ENCODE results near the genes TNS4 and KRT27.

DNA sequence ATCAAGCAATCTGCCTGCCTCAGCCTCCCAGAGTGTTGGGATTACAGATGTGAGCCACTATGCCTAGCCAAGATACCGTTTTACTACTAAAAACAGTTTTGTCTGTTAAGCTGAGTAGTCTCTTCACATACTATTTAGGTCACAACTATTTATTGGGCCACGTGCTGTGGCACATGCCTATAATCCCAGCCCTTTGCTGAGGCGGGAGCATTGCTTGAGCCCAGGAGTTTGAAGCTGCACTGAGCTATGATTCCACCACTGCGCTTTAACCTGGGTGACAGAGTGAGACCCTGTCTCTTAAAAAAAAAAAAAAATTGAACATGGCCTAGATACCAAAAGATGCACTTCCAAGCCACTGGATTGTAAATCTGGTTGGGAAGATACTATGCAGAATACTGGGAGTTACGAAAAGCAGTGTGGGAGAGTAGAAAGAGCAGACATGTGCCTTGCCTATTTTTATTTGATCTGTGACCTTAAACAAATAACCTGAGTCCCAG is 16.4 kb upstream of the CDC6 start:
- RRBS, 2 experiments, result no CpG with 5 or more reads among the region's 5 CpGs

GRCh38 chr17:40306771-40307419 is 2.1 kb upstream of the RARA start:
- RRBS, 2 experiments, result no CpG with 5 or more reads among the region's 10 CpGs

DNA sequence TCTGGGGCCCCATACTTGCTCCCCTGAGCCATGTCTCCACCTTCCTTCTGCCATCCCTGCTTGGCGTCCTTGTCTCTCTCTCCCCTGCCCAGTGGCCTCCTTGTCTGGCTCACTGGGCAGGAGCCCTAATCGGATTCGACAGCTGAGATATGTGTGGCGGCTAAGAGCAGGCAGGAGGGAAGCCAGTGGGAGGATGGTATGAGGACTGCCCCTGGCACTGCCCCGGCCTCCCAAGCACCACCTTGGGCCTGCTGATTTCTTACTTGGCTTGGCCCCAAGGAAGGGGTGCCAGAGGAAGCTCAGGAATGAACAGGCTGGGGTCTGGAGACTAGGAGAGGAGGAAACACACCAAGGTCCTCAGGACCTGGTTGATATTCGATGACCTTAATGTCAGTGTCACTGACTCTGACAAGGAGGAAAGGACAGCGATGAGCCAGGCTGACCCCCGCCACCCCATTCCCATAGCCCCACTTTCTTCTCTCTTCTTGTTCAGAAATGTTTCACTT is 2.1 kb downstream of the RARA start:
- RRBS, 2 experiments, result no CpG with 5 or more reads among the region's 8 CpGs

GRCh38 chr17:40323535-40324581 is 14.9 kb downstream of the RARA start:
- RRBS, 2 experiments, result no CpG with 5 or more reads among the region's 13 CpGs

DNA sequence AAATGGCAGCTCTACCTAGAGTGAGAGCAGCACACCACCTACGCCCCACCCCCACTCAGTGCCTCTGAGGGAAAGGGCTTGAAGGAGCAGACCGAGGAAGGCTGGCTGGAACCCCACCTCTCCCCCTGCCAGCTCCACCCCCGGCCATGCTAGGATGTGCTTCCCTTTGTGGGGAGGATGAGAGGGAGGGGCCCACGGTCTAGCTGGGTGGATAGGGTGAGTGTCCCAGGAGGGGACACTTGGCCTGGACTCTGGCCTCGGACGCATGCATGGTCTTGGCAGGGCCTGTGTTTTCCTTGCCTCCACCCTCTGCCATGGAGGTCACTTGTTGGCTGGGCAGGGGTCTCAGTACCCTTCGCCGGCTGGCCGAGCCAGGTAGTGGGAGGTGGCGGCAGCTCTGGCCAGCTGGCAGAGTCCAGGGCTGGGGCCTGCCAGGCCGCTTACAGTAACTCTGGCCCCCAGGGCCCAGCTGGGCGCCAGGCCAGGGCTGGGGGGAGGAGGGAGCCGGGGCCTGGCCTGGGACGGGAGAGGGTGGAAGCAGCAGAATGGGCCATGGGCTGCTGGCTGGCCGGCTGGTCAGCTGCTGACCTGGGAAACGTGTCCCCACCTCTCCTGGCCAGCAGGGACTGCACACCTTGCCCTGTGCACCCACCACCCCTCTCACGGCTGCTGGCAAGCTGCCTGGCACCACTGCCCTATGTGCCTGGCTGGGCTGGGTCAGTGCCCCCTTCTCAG is 22.9 kb downstream of the RARA start:
- RRBS, 2 experiments, result 5 to 25% methylated on average over 3 of the region's 17 CpGs

DNA sequence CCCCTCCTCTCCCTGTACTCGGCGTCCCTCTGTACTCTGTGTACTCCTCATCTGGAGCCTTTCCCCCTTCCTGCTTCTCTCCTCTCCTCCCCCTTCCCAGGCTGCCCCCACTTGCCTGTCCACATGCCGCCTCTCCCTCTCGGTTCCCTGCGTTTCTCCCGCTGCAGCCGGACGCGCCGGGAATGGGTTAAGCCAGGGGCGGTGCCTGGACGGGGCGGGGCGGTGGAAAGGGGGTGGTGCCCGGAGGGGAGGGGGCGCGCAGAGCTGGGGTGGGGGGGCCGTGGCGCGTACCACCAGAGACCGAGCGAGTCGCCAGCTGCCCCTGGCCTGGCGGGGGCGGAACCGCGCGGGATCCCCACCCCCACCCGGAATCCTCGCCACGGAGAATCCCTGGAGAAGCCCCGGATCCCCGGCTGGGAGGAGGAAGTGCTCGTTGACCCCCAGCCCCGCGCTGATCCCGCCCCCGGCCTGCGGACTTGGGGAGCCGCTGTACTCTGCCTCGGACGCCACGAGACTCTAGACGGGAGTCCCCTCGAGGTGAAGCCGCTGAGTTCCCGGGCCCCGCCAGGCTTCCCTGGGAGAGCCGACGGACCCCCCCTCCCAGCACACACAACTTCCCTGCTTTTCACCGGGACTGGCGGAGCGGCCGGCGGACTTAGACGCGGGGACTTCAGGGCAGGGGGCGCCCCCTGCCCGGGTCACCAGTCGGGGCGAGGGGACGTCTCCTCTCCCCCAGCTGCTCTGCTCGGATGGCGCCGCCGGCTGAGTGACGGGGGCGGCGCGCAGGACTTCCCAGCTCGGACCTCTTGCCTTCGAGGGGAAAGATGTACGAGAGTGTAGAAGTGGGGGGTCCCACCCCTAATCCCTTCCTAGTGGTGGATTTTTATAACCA is 22.4 kb downstream of the GJD3 start:
- RRBS, 2 experiments, result 2 to 12% methylated on average over 37 to 41 of the region's 73 CpGs

DNA sequence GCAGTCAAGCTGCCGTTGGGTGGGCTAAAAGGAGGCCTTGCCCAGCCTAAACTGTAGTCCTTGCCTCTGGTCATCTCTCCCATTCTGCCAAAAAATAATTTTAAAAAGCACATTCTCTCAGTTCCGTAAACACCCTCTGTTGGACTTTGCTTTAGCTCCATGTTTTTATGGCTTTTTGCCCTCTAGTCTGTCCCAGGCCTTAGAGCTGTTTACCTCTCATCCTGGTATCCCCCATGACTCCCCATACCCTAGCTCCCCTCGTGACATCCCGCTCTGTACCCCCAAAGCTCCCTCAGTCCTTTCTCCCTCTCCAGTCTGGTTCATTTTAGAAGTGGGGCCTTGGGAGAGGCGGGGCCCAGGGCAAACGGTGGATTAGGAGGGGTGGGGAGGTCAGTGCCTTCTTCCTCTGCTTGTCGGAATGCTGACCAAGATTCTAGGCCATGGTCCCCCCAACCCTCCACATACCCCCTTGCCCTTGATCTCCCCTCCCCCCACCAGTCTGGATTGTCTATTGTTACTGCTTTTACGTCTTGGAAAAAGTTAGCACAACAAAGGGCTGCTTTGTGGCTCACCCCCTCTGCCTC is 18.4 kb downstream of the GJD3 start:
- RRBS, 2 experiments, result no CpG with 5 or more reads among the region's 8 CpGs

- RRBS, 2 experiments, result no CpG with 5 or more reads among the region's 5 CpGs
These were observed 17.3 kb downstream of the IGFBP4 start for GRCh38 chr17:40460405-40461083.

GRCh38 chr17:40497456-40498132 is 3.8 kb downstream of the TNS4 start:
- RRBS, 2 experiments, result no CpG with 5 or more reads among the region's 5 CpGs

- RRBS, 2 experiments, result no CpG with 5 or more reads among the region's 8 CpGs
These were observed at the start of gene TNS4 for GRCh38 chr17:40501493-40501946. TNS4 (minus strand) TSS chr17:40501623.

DNA sequence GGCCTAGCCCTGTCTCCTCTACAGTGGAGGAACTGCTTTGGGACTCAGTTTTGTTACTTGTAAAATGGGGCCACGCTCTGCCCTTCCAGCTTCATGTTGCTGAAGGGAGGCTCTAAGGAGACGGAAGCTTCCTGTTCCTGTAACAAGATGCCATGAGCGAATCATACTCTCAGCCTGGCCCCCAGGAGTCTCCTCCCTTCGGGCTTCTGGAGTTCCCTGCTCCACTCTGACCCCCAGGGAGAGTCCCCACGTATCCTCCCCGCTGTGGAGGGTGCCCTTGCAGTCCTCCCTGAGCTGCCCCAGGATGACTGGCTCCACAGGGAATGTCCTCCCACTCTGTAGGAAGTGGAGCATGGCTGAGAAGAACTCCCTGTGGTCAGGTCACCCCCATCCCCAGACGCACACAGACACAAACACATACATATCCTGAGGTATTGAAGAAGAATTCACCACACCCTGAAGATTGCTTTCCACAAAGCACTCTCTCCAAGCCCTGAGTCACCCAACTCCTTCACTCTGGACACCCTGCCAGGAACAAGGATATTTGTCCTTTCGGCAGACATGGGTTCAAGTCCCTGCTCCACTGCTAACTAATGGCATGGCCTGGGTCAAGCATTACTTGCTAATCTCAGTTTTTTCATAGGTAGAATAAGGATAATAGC is 20.1 kb upstream of the TNS4 start:
- RRBS, 2 experiments, result no CpG with 5 or more reads among the region's 8 CpGs

DNA sequence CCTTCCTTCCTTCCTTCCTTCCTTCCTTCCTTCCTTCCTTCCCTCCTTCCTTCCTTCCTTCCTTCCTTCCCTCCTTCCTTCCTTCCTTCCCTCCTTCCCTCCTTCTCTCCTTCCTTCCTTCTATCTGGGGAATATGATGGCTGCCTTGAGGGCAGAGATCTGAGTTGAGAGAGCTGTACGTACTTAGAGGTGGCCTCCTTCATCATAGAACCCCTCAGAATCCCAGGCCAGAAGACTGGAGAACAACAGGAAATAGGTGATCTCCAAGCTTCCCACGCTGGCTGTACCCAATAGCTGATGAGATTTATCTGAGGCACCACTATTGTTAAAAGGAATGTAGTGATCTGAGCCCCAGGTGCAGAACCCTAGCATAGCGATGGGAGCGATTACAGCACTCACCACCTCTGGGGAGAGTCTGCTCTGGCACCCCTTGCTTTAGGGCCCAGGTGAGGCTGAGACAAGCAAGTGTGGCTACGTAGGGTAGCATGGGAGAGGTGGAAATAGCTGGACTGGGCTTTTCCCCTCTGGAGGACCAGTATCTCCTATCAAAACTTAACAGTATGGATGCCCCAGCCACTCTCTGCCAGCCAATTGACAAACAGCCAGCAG is 26.0 kb downstream of the CCR7 start:
- RRBS, 2 experiments, result no CpG with 5 or more reads among the region's 5 CpGs

DNA sequence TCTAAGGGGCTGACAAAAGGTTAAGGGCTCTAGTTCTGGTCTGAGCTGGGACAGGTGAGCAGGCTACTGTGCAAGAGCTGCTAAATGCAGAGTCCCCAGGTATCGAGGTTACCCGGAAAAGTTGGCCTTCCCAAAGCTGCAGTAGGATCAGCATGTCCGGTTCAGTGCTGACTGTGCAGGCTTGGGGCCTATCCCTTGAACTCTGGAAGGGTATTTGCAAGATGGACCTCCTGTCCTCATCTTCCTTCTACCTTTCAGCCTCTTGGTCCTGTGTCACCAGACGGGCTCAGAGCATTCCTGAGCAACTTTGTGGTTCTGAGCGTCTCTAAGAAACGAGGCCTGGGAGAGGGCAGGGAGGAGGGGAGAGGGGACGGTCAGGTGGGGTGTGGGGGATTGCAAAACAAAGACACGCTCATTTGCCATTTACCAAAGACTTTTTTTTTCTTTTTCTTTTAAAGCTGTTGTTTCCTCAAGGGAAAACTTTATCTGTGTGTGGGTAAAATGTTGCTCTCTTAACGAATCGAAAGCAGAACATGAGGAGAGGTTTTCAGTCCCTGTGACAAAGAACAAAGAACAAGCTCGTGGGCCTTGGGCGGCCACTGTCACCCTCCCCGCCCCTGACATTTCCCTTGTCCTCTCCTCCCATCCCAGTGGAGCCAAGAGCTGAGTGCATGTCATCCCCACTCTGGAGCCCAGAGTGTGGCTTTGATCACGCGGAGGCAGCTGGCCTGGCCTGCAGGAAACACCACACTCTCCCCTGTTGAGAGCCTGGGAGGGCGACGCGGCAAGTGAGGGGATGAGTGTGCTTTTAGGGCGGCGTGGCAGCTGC is 11.7 kb downstream of the CCR7 start:
- RRBS, 2 experiments, result 88 to 100% methylated on average over 1 of the region's 20 CpGs

GRCh38 chr17:40556777-40557488 is 8.3 kb downstream of the CCR7 start:
- RRBS, 2 experiments, result no CpG with 5 or more reads among the region's 16 CpGs

- RRBS, 2 experiments, result no CpG with 5 or more reads among the region's 11 CpGs
These were observed 6.4 kb downstream of the CCR7 start for GRCh38 chr17:40558671-40559494.

DNA sequence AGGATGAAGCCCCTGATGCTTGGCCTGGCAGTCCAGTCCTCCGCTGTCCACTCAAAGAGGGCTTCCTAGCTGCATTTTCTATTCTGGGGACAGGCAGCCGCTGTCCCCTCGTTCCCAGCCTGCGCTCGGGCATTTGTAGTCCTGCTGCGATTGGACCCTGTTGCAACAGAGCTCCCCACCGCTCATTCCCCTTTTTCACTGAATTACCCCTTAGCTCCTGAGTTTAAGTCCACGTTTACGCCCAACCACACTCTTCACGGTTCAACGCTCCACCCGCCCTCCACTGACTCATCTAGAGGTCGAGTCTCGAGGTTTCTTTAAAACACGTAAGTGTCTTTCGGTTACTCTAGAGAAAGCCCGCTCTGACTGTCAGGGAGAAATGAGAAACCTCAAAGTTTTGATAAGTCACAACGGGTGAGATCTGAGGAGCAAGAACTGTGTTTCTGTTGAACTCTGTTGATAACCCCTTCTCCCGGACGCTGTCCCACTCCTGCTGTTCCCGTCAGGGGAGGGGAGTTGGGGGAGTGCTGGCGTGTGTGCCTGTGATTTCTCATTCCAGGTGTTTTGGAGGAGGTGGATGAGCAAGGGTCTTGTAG is 4.5 kb downstream of the CCR7 start:
- RRBS, 2 experiments, result no CpG with 5 or more reads among the region's 22 CpGs

- RRBS, 2 experiments, result 1 to 5% methylated on average over 8 of the region's 69 CpGs
These were observed 805 bp upstream of the SMARCE1 start for GRCh38 chr17:40647981-40649265.

- RRBS, 2 experiments, result no CpG with 5 or more reads among the region's 6 CpGs
These were observed at the start of gene KRT27 for GRCh38 chr17:40782352-40782642. KRT27 (minus strand) TSS chr17:40782550.

- RRBS, 2 experiments, result 1 to 6% methylated on average over 49 of the region's 77 CpGs
These were observed 3.6 kb downstream of the KRT10 start for GRCh38 chr17:40818619-40819494.

- RRBS, 2 experiments, result 58 to 68% methylated on average over 4 of the region's 11 CpGs
These were observed 8.4 kb downstream of the KRT39 start for GRCh38 chr17:40958096-40958921.